Measurements from ENCODE around the genes FAM81B and RHOBTB3.

- PRO-cap: no peak
These were observed 281.2 kb downstream of the ARRDC3 start for GRCh38 chr5:91101764-91102495.

- PRO-cap: no peak
These were observed 261.6 kb downstream of the ARRDC3 start for GRCh38 chr5:91121603-91121930.

DNA sequence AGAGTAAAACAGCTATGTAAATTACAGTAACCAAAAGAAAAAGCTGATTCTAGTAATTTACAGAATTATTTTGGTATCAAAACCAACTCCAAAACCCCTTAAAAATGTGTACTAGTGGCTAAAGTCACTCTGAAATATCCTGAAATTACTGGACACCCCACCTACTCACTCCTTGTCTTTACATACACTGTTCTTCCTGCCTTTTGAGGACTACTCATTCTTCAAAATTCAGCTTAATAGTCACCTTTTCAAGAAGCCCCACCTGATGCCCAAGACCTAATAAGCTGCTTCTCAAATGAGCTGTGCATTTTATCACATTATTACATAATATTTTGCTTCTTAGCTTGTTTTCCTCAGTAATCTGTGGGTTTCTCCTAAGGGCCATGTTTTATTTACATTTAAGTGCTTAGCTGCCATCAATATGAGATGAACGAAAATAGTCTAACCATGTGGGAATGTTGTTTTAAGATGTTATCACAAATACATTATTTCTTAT is 10.3 kb downstream of the ARRDC3 start:
- PRO-cap: no peak

DNA sequence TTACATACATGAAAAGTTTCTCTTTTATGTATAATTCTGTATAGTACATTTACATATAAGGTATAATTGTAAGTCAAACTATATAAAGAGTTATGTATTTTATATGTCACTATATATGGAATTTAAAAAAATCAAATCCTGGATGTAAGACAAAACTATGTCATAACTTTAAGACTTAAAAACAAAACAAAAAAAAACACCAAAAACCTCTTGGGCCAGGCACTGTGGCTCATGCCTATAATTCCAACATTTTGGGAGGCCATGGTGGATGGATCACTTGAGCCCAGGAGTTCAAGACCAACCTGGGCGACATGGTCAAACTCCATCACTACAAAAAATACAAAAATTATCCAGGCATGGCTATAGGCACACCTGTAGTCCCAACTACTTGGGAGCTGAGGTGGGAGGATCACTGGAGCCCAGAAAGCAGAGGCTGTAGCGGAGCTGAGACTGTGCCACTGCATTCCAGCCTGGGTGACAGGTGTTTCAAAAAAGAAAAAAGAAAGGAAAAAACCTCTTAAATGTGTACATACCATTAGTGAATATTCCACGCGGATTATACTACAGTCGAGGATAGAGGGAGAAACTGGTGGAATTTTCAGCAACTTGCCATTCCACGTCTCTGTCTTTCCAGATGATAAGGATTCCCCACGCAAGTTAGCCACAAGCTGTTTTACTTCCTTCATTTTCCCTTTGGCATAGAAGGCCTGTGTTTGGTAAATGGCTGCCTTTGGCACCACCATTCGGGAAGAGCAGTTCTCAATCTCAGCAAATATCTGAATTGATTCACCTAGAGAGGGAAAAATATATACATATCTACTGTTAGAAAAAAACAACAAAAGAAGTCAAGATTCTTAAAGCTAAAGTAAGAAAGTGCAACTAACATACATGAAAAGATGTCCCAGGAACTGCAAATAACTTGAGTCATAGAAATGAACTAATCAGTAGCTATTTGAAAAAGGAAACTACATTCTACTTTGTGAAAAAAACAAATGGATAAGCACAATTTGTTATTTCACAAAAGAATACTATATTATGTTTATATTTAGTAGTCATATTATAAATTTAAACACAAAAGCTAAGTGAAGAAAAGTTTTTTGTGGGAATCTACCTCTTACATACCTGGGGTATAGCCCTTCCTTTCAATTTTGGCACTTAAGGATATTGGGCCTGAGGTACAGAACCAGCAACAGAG is 8.3 kb downstream of the ARRDC3 start:
- PRO-cap: no peak

GRCh38 chr5:94520333-94520945 is 98.0 kb downstream of the KIAA0825 start:
- PRO-cap: no peak

GRCh38 chr5:95081371-95081996 is 203.4 kb downstream of the MCTP1 start:
- PRO-cap: unidirectional peak, minus-strand start at chr5:95081645

- PRO-cap: no peak
These were observed at the start of gene FAM81B for GRCh38 chr5:95391051-95391492. TSS of gene FAM81B (plus strand) at chr5:95391366.

GRCh38 chr5:95644188-95644737 is 2.3 kb upstream of the RFESD start:
- PRO-cap: no peak

DNA sequence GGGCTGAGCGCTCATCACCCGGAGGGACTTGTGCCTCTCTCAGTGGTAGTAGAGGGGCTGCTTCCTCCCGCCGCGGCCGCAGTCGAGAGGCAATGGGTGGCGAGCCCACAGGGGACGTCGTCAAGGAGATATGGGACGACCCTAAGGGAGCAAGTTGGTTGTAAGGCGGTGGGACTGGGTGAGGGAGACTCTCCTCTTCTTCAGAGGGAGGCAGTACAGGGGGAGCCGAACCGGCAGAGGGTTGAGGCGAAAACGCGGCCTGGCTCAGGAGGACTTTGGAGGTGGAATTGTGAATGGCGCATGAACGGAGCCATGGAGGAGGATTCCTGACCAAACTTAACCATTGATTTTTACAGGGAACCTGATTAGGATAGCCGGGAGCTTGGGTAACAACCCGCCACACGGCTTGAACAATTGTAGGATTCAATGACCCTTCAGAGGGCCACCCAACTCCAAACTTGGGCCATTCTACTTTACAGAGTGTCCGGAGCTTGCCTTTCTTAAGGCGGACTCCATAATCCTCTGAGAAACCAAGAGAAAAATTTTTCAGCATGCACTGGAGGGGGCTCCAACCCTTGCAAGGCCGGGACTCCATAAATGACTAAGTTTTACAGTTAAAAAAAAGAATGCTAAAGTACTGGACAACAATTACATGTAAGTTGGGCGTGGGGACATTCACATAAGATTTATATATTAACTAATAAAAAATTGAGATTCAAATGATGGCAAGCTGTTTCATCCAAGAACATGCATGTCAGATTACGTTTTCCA is 19.5 kb upstream of the RHOBTB3 start:
- PRO-cap: no peak

DNA sequence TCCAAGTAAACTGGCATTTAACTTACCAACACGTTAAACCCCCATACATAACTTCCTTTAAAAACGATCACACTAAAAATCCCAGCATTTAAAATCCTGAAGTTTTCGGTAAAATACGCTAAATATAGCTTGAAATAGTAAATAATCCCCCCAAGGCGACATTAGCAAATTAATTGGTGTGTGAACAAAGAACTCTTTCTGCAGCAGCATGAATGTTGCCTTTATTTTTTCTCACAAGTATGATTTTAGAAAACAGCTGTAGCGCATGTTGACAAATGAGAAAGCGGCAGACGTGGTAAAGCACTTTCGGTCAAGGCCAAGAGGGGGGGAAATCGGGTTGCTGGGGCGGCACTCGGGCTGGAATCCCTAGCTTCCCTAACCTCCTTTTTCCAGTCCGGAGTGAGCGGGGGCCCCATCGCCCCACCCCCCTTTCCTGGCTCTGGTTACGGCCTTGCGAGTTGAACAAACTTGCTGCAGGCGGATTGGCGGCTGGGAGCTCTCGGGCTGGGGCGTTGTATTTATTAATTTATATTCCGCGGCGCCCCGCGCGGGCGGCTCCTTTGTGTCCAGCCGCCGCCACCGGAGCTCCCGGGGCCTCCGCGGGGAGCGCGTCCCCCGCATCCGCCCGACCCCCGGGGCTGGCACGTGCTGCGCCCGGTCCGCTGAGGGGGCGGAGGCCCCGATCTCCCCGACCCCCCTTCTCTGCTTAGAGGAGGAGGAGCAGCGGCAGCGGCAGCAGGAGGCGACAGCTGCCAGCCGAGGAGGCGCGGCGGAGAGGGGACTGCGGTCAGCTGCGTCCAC is at the start of gene RHOBTB3:
RHOBTB3 (plus strand) TSS at position 735 of the 801 bp plus-strand sequence.
- PRO-cap: bidirectional peak, plus-strand start at position 392 of the sequence, minus-strand start at position 389 of the sequence; bidirectional peak, plus-strand start at position 465 of the sequence, minus-strand start at position 491 of the sequence; bidirectional peak, plus-strand start at position 762 of the sequence, minus-strand start at position 599 of the sequence

GRCh38 chr5:95815789-95816118 is 6.8 kb downstream of the GLRX start:
- PRO-cap: no peak

GRCh38 chr5:95827038-95827755 is 4.7 kb upstream of the GLRX start:
- PRO-cap: no peak

GRCh38 chr5:95852608-95853276 is 30.2 kb upstream of the GLRX start:
- PRO-cap: no peak

- PRO-cap: no peak
These were observed 34.1 kb upstream of the GLRX start for GRCh38 chr5:95856615-95857076.

DNA sequence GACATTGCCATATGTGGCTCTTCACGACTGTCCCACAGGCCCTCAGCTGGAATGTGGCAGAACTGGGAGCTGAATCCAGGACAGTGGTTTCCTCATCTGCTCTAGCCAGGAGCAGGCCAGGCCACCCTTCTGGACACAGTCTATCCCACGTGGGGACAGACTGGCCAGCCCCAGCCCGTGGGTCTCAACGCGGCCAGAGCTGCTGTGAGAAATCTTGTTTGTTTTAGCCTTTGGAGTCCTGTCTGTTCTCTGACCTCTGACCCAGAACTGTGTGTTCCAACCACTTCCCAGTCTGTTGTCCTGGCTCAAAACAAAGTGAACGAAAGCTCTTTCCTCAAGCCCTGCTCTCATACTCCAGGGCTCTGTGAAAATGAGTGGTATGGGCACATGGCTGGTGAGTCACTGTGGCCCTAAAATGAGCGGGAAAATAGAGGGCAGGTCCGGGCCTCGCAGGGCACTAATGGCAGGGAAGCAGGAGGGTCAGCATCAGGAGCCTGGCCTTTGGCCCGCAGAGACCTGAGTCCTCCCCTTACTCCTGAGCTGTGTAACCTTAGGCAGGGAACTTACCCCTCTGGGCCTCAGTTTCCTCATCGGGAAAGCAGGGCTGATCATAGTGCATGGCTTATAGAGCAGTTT is 34.8 kb upstream of the GLRX start:
- PRO-cap: no peak

- PRO-cap: no peak
These were observed 60.9 kb upstream of the GLRX start for GRCh38 chr5:95883262-95884016.

- PRO-cap: no peak
These were observed 57.9 kb downstream of the ELL2 start for GRCh38 chr5:95903477-95904472.

DNA sequence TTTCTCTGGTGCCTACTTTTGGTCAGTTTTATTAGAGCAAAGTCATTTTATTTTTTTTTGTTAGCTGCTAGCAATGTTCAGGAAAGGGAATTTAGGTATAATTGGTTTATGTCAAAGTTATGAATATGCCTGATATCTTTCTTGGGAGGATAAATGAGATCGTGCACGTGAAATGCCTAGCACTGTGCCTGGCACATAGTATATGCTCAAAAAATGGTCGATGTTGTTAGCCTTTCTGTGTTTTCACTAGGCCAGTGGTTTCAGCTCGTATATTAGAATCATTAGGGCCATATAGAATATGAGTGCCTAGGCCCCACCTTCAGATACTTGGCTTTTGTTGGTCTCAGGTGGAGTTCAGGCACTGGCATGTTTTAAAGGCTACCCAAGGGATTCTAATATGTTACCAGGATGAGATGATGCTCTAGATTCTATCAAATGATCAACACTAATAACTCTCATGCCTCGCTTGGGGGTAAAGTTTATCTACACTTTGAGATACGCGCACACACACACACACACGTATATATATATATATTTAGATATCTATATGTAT is 56.8 kb downstream of the ELL2 start:
- PRO-cap: no peak

DNA sequence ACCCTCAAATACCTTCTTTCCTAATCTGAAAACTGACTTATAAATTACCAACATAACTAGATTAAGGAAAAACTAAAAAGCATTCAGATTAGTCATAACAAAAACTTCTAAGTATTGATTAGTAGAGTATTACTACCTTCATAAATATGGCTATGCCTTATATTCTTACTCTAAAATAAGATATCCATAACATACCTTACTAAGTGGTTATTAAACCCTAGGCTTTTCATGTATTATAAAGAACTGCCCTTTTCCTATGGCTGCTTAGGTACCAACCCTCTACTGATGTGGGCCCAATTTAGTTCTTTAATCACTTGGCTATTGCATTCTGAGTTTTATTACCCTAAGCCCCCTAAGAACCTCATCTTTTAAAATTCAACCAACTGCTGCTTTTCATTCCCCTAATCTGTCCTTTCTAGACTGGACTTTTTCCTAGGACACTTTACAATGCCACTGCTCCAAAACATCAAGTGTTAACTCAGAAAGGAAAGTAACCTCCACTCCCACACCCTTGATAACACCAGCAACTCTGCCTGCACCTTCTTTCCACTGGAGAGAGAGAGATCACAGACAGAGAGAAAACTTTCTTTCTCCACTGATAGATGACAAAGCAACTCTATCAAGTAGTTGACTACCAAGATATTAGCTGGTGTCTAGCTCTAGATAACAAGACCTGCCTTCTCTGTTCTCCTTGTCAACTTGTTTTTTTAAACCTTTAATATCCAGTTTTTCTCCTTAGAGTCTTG is 27.4 kb downstream of the ELL2 start:
- PRO-cap: no peak

DNA sequence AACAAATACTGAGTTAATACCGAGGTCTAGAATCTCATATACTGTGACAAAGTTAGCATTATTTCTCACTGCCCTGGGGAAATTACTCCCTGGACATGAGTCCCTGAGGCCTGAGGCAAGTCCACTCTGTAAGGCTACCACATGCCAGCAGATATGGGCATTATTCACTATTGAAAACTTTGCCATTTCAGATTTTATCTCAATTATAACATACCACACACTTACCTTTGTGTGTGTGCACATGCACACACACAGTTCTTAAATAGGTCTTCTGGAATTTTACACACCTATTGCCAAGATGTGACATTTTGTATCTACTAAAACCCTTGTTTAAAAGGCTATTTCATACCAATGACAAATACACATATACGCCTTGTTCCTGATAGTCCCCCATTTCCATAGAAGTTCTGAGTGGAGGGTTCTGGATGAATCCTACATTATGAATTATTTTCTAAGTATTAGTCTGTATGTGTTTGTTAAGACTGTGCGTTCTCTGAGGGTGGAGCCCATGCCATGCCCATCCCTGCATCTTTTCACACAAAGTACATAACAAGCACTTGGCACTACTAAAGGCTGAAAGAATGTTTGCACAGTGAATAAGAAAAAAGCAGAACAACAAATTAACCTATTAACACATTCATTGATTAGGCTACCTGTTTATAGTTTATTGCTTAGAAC is 22.7 kb downstream of the ELL2 start:
- PRO-cap: no peak

All from fallopian tube (tissue), 1 donor.